Fibroblast of the aortic adventitia (primary cell): ENCODE measurements around the genes KRTAP2-2, KRTAP2-3, FKBP10 and DNAJC7.

- CAGE, long polyA plus RNA, result no peak
These were observed at the start of gene KRTAP2-2 for GRCh38 chr17:41055006-41055462. Gene KRTAP2-2, minus strand, starts transcription at chr17:41055230.

DNA sequence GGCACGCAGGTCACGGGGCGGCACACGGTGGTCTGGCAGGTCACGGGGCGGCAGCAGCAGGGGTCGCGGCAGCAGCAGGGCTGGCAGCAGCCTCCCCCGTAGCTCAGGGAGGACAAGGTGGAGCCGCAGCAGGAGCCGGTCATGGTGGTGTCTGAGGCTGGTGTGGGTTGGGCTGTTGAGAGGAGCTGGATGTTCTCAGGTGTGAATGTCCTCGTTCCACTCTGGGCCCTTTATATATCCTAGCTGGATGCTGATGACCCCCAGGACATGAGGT is at the start of gene KRTAP2-3:
Gene KRTAP2-3 (minus strand): TSS at position 207 of the 274 bp plus-strand sequence.
- CAGE, long polyA plus RNA, result no peak

GRCh38 chr17:41108990-41109275 is 3.7 kb downstream of the KRTAP4-9 start:
- CAGE, long polyA plus RNA, result no peak

- CAGE, long polyA plus RNA, result no peak
These were observed 2.0 kb upstream of the KRTAP4-11 start for GRCh38 chr17:41120080-41120712.

- CAGE, long polyA plus RNA, result no peak
These were observed 2.5 kb downstream of the KRT31 start for GRCh38 chr17:41394786-41395387.

DNA sequence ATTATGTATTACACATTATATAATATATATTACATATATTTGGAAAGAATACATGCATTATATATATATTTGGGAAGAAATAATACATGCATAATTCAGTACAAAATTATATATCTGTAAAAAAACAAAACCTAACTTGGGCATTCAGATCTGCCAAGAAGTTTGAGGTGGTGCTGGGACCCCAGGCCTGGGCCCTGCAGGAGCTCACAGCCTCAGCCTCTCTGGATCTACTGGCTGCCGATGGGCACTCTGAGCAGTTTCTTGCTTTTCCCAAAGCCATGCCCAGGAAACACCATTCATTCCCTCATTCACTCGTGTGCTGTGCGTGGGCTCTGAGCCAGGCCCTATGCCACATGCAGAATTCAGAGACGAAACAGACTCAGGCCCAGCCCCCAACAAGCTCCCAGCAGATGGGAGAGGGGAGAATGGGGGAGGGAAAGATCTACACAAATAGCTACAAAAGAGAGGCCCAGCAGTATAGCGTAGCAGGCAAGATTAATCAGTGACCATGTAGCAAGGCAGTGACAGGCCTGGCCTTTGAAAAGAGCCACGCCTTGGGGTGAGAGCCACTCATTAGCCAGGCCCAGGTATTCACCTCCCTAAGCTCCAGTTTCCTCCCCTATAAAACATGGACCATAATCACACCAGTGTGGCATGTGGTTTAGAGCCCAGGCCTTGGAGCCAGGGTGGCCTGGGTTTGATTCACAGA is 16.2 kb upstream of the KRT19 start:
- CAGE, long polyA plus RNA, result no peak

GRCh38 chr17:41547235-41547860 is 19.2 kb upstream of the KRT19 start:
- CAGE, long polyA plus RNA, result no peak

DNA sequence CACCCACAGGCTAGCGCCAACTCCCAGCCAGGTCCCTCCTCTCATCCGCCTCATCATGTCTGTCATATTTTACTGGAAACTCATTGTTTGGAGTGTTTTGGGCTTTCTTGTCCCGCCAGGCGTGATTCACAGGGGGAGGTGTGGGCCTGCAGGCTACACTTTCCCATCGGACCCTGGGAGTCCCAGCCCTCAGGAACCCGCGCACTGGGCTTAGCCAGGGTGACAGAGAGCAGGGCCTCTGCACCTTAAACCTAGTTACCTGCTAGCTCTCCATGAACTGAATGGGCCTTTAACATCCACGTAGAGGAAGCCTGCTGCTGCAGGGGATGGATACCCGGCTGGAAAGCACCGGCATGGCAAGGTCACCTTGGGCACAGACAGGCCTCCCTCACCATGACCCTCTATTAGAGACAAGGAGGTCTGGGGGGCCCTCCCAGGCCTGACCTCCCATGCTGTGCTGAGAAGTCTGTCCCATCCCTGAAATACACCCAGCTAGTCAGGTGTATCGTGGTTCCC is 338 bp upstream of the KRT14 start:
- CAGE, long polyA plus RNA, result no peak

DNA sequence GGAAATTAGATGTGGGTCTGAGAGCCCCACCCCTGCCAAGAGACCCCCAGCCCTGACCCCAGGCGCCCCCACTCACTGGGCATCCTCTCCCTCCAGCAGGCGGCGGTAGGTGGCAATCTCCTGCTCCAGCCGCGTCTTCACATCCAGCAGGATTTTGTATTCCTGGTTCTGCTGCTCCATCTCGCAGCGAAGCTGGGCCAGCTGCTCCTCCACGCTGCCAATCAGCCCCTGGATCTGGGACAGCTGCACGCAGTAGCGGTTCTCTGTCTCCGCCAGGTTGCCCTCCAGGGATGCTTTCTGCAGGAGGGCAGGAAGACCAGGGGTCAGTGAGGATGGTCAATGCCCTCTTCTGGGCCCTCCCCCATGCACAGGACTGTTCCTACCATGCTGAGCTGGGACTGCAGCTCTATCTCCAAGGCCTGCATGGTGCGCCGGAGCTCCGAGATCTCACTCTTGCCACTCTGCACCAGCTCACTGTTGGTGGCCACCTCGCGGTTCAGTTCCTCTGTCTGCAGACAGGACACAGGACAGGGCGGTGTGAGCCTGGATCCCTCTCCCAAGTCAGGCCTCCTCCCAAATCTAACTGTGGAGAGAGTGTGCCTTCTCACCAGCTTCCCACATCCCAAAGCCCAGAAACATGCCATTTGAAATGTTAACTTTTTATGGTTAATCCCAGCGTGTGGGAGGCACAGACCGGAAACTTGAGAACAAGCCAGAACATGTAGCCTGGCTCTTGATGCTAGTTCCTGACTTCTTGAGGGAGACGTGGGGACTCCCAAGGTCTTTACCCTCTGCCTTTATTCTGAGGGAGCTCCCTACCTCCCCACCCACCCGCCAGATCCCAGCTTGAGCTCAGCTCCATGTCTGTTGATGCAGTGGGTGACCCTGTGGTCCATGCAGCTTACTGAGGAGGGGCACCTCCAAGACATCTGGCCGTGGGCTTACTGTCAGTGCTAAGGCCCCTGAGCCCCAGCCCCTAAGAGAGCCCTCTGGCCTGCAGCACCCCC is 3.5 kb downstream of the KRT17 start:
- CAGE, long polyA plus RNA, result no peak

DNA sequence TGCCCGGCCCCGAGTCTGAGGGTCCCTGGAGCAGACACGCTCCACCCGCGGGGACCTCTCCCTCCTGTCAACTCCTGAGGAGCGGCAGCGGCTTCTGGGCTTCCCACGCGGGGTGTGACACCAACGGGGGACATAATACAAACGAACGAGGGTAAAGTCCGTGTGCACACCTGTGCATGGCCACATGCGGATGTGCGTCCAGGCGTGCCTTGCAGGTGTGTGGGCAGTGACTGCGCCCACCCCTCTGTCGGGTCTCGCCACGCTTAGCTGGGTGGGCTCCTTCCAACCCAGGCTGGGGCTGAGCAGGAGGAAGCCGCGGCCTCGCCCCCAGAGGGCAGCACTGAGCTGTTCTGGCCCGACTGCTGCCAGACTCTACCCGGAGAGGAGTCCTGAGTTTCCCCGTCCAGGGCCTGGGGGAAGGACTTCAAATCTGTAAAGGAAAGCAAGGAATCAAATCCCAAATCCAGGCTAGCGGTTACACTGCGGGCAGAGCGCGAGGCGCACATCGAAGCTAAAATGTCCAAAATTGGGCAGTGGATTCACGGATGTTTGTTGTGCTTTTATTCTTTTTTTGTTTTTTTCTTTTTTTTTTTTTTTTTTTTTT is 24.2 kb upstream of the KRT17 start:
- CAGE, long polyA plus RNA, result no peak

DNA sequence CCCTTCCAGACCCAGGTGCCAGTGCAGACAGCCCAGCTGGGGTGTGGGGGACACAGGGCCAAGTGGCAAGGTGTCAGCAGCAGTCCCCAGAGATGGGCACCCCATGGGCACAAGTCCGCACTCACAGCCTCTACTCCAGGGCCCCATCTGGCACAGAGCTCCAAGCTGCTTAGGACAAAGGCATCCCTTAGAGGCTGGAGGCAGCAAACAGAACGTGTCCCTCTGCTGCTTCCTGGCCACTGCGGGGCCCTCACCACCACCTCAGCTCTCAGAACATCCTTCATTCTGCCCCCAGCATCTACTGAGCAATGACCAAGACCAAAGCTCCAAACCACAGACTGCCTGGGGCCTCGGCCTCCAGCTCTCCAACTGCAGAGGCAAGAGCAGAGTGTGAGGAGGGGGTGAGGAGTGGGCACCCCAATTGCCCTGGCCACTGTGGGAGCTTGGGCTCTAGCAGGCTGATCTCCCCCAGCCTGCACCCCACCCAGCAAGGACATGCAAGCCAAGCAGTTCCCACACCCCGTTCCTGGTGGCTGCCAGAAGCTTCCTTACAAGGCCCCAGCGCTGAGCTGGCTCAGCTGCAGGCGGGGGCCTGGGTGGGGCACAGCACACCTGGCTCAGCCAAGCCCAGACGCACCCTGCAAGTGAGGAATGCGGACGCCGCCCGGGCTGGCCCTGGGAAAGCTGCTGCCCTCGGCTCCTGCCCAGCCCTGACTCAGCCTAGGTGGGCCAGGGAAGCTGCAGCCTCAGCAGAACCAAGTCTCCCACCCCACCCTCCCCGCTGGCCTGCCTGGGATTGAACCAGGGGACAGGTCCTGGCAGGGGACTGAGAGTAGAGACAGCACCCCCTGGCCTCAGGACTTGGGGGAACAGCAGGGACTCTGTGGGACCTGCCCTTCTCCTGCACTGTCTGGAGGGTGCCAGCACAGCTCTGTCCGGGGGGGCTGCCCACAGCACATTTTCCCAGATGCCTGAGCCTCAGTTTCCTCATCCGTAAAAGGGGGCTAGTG is 29.6 kb upstream of the KRT17 start:
- CAGE, long polyA plus RNA, result no peak

- CAGE, long polyA plus RNA, result no peak
These were observed 13.6 kb downstream of the JUP start for GRCh38 chr17:41772500-41773709.

GRCh38 chr17:41777508-41778290 is 8.8 kb downstream of the JUP start:
- CAGE, long polyA plus RNA, result no peak

DNA sequence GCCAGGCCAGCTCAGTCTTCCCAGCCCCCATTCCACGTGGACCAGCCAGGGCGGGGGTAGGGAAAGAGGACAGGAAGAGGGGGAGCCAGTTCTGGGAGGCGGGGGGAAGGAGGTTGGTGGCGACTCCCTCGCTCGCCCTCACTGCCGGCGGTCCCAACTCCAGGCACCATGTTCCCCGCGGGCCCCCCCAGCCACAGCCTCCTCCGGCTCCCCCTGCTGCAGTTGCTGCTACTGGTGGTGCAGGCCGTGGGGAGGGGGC is at the start of gene FKBP10:
Gene FKBP10 (plus strand): TSS at position 138 of the 259 bp plus-strand sequence.
- CAGE, long polyA plus RNA, result no peak

- CAGE, long polyA plus RNA, result no peak
These were observed 5.3 kb upstream of the KLHL11 start for GRCh38 chr17:41870363-41871078.

DNA sequence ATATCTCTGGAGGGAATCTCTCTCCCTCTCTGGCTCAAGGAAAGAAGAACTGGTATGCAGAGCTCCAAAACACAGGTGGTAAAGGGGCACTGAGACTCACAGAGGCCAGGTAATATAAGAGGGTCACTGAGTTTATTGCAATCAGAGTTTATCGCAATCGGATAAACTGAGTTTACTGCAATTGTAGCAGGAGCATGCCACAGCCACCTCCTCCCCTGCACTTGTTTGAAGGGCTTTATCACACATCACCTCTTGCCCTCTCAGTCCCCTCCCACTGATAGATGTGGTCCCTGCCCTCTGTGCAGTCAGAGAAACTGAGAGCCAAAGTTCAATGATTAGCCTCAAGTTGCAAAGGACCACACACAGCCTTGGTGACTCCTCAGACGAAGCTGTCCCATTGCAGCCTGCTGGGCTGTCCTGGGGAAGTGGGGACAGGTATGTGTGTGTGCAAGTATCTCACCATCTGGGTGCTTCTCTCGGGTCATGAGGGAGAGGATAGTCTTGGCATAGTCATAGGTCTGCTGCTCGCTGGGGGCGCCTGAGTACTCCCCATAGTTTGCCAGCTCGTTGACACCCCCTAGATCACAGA is 13.6 kb downstream of the ACLY start:
- CAGE, long polyA plus RNA, result no peak

DNA sequence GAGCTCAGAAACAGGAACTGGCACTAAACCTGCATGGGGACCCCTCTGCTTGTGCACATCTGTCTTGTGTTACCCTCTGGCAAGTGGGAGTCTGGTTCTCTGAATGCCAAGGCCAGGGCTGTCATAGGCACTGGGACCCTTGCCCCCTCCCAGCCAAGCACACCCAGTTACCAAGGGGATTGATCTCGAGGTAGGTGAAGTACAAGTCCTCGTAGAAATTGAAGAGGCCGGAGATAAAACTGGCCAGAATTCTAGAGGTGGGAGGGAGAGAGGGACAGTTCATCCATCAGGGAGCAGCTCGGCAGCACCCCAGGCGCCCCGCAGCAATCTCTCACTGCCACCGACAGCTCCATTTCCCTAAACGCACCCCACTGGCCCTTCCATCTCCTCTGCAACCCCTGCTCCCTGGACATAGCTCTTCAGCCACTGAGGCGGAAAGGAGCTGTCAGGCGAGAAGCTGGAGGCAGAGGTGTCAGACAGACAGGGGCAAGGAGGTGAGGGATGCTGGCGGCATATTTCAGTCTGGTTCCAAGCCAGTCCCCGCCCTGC is 9.9 kb downstream of the ACLY start:
- CAGE, long polyA plus RNA, result no peak

- CAGE, long polyA plus RNA, result no peak
These were observed at the start of gene DNAJC7 for GRCh38 chr17:42017318-42018353. Gene DNAJC7, minus strand, starts transcription at chr17:42017439.

DNA sequence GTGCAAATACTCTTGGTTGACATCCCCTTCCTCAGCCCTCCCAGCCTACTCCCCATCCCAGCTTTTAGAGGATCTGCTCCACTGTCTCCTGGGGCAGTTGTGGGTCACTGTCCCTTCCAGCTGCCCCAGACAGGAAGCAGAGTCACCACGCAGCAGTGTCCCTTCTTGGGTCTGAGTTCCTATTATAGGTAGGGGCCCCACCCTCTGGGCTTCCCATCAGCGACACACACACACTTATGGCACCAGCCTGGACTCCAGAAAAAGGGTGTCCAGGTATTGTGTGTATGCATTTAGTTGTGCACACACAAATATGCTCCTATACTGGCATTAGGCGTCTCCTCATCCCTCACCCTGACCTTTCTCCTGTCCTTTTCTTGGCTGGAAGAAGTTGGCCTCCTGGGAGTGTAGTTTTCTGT is 4.2 kb downstream of the NKIRAS2 start:
- CAGE, long polyA plus RNA, result no peak

- CAGE, long polyA plus RNA, result no peak
These were observed 522 bp downstream of the C17orf113 start for GRCh38 chr17:42049843-42050315.